Frontal cortex (tissue), 2 donors: ENCODE data around the genes RAP1B and TSPAN8.

DNA sequence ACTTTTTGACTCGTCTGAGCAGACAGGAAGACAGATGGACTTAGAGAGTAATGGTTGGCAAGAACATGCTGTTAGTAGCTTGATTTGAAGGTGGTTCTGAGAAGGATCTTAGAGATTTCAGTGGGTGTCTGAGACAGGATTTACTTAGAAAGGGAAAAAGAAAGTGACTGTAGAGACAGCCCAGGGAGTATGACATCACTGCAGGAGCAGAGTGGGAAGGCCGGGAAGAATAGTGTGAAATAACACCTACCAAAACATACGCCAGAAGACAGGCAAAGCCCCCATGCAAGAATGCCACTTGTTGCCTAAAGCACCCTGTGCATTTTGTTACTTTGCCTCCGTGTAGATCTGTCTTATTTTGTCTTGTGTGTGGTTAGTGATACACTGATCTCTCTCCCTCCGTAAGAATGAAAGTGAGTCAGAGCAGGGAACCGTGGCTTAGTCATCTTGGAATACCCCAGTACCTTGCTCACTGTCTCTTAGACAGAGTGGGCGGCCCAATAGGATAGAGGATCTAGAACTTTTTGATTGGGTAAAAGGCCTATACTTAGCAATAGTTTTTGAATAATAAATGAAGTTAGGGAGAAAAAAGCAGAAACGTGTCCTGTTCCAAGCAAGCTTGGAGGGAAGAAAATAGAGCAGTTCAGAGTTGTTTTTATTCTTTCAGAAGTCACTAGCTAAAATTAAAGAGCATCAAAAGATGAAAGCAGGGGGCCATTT lies 179.4 kb downstream of the DYRK2 start:
- RAMPAGE, long total RNA, result no peak

- RAMPAGE, long total RNA, result no peak
Measured at GRCh38 chr12:67989207-67989749, 170.3 kb downstream of the IFNG start.

DNA sequence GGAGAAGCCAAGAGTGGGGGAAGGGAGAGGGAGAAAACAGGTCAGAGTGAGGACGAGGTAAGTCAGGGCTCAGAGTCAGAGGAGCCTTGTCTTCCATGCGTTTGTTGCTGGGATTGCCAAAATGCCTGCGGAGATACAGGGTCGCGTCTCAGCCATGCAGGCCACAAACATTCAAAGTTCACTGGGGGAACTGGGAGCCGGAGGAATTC lies 26.4 kb upstream of the MDM1 start:
- RAMPAGE, long total RNA, result no peak

DNA sequence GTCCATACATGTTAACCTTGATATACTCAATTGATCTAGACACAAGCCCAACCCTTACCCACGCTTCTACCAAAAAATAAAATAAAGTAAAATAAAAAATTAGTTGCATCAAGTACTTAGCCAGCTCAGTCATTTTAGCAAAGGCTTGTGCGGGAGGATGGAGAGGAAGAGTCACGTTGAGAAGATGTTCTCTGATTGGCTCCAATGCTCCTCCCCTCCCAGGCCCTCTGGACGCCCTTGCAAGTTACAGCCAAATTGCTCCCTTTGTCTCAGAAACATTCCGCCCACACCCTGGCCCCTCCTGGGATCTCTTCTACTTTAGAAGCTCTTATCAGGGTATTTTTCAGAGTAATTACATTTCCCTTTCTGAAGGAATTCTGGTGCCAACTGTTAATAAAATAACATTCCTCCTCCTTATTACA lies 72.0 kb upstream of the RAP1B start:
- RAMPAGE, long total RNA, result no peak

DNA sequence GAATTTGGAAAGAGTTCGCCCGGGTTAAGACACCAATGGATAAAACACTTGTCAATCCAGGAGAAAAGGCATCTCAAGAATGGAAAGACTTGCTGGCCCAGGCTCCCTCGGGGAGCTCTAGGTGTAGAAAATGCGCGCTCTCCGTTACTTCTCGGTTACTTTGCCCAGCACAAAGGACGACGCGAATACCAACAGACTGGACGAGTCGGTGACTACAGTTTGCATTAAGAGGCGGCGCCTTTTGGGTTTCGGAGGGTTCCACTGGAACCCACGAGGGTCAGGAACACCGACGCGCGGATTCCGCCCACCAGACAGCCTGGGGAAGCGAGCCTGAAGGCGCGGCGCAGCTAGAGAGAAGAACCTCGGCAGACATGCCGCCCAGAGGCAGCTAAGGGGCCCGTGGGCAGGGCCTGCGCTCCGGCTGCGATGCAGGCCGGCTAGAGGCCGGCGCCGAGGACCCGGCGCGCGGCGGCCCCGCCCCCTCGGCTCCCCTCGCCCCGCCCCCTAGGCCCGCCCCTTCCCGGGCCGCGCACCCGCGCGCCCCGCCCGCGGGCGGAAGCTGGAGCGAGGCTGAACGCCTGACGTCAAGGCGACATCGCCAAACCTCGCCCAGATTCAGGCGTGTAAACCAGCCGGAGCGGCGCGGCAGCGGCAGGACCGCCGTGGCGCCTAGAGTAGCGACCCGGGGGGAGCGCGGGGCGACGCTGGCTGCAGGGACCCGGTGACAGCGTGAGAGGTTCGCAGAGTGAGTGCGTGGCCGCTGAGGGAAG lies at the start of gene RAP1B:
RAP1B (plus strand) TSS at position 592 of the 770 bp plus-strand sequence.
- RAMPAGE, long total RNA, result start-site peak on the plus strand centred at position 611 of the sequence, 69 bp wide, 1,678 and 166 reads in 2 replicates

GRCh38 chr12:68626352-68627391 lies 16.0 kb downstream of the RAP1B start:
- RAMPAGE, long total RNA, result no peak

DNA sequence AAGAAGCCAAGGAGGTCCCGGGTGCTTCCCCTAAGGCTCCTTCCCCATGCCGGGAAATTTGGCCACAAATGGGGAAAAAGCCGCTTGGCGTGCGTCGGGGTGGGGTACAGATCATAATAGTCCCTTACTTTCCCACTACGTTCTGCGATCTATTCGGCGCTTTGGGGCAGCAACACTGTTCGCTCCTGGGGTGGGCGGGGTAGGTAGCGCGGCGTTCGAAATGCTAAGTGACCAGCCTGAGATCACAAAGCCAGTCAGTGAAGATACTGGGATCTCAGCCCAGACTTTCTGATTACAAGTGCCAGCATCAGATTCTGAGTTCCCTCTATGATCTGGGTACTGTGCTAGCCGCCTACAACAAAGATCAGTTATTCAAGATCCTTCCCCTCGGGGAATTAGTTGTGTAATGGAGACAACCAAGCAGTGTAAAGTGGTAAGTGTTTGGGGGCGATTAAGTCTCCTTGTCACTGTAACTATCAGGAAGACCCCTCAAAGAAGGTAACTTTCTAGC lies 436 bp downstream of the NUP107 start:
- RAMPAGE, long total RNA, result no peak

GRCh38 chr12:68821545-68822188 lies 13.7 kb downstream of the MDM2 start:
- RAMPAGE, long total RNA, result no peak

DNA sequence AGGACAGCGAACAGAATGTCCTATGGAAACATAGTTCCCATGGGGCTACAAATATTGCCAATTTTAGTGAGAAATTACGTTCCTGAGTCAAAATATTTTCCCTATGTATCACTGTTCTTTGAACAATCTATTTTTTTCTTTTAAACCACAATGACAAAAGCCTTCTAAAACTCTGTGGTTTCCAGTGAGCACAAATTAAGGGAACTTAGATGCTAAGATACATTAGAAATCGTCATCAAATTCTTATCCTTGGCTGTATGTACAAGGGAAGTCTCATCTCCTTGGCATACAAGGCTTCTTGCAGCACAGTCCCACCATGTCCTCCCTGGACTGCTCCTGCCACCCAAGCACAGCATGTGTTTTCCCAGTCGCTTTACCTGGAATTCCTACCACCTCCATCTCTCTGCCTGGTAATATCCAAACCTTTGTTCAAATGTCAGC lies 17.9 kb downstream of the CPM start:
- RAMPAGE, long total RNA, result no peak

DNA sequence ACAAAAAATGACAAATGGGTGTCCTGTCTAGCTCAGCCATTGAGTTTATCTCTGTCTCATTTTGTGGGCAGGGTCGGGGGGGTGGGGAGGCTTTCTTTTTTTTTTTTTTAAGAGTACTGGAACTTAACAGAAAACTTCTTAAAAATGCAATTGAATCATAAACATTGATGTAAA lies 41.4 kb upstream of the CCT2 start:
- RAMPAGE, long total RNA, result no peak

GRCh38 chr12:69587847-69588314 lies 2.6 kb downstream of the CCT2 start:
- RAMPAGE, long total RNA, result no peak

- RAMPAGE, long total RNA, result no peak
Measured at GRCh38 chr12:69810718-69811271, 14.2 kb upstream of the MYRFL start.

DNA sequence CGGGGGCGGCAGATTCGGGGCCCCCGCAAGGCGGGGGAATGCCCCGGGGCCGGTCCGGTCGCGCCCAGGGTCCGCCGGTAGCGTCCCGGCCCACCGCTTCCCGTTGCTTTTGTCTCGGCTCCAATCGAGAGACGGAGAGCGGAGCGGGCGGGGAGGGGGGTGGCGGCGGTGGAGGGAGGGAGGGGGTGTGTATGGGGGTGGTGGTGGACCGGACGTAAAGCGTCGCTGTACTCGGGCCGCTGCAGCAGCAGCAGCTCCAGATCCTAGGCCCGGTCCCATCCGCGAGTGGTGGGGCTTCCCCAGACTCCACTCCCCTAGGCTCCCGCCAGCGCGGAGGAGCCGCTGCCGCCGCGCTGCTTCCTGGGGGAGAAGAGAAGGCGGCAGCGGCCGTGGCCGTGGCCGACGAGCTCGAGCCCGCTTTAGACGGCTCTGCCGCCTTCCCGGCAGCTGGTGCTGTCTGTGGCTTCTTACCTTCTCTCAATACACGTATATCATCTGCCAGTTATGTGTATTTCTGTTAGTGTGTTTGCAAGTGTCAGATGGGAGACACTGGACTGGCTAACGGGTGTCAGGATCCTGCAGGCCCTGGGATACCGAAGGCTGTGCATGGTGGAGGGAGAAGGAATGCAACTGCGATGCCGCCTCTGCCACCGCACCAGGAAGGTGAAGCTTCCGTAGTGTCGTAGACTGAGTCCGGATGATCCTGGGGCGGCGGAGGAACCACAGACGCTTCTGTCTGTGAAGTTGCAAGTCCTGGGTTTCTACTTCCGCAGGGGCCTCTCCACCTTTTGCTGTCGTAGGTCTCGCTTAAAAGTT lies 502 bp downstream of the CNOT2 start:
- RAMPAGE, long total RNA, result no peak

DNA sequence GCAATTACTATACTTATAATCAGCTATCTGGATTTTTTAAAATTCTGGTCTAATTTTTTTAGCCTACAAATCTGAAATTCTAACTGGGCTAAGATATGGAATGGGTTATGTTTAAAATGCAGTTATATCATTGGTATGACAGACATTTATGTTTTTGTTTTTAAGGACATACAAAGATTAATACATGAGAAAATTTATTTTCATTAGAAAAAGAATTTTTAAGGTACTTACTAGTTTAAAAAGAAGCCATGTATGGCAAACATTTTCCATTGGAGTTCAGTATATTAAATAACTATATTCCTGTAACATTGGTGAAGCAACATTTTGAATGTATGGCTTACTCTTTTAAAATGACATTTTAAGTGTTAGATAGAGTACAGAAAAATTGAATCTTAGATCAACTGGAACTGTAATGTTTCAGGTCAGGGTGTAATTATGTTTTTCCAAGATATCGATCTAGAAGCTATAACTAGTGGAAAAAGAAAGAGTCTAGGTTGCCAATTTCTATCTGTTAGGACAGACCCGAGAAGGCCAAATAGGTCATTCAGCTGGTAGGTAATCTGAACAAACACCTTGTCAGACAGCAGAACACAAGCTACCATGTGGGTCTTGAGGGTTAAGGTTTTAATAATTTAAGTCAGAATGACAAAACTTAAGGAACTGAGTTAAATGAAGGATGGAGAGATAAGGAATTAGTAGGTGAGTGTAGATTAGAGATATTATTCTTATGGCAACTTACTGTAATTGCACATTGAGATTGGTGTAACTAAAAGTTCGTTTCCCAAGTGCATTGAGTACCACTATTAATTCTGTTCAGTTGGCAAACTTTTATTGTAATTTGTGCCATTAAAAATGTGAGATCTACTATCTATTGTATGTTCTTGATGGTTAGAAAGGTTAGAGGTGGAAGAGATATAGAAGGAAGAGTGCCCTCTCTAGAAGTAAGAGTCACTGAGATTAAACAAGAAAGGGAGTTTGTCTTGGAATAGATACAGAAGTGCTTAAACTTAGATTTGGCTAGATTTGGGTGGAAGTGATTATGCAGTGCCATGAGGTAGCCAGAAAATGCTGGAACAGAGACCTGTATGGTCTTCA lies 44.9 kb upstream of the KCNMB4 start:
- RAMPAGE, long total RNA, result no peak

GRCh38 chr12:70550020-70550597 lies 87.1 kb downstream of the PTPRB start:
- RAMPAGE, long total RNA, result no peak

DNA sequence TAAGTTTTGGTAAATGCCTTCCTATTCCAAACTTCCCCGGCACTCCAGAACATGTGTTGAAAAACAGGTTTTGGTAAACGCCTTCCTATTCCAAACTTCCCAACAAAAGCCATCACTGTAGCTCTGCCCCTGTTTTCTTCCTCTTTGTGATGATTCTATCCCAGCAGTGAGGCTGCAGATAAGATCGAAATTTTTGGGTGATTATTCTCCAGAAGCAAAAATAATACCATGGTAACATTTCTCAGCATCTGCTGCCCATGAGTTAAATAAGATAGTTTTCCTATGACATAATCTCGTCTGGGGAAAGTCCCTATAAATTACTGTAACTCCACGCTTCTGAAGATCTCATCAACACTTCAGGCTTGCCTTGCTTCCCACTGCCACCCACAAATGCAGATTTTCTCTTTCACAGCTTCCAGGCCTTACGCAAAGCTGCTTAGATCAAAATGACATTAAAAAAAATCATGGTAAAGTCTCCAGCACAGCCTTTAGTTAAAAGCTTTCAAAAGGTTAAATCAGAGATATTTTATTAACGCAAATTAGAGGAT lies 24.6 kb upstream of the PTPRB start:
- RAMPAGE, long total RNA, result no peak

- RAMPAGE, long total RNA, result no peak
Measured at GRCh38 chr12:70719646-70720027, 82.4 kb upstream of the PTPRB start.

- RAMPAGE, long total RNA, result no peak
Measured at GRCh38 chr12:71157517-71158228, at the start of gene TSPAN8. TSPAN8 (minus strand) TSS chr12:71157999.

- RAMPAGE, long total RNA, result no peak
Measured at GRCh38 chr12:71164428-71165227, 6.8 kb upstream of the TSPAN8 start.

GRCh38 chr12:71438668-71439302 lies 813 bp upstream of the LGR5 start:
- RAMPAGE, long total RNA, result no peak